ENCODE measurements around the genes CSTF3 and CD59.

- PRO-cap: no peak
- RRBS: no CpG with 5 or more reads among the region's 32 CpGs
Observed at GRCh38 chr11:32830213-32830922, 641 bp downstream of the PRRG4 start.

DNA sequence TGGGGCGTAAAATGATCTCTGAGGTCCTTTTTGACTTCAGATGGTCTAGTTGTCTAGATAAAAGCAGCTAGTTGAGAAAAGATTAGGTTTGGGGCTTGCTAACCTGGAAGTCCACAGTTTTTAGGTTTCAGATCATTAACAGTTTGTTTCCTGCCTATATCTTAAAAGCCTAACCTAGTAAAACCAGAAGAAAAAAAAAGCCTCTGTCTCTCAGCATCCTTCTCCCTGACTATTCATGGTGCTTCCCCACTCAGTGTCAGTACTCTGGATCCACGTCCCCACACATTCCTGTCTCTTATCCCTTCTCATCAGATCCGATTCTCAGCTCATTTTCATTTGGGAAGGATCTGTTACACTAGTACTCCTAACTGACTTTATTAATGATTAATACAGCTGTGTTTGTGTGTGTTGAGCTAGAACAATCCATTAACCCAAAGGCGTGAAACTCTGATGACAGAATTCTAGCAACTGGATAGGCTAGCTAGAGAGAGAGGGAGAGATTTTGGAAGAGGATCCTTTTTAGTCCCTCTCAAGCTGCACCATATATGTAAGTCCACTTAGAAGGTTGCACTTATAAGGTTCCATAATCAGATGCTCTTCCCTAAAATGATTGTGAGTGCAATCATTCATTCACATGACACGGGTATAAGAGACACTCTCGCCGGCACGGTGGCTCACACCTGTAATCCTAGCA, 1.5 kb downstream of the PRRG4 start:
- PRO-cap: no peak
- RRBS: no CpG with 5 or more reads among the region's 8 CpGs

DNA sequence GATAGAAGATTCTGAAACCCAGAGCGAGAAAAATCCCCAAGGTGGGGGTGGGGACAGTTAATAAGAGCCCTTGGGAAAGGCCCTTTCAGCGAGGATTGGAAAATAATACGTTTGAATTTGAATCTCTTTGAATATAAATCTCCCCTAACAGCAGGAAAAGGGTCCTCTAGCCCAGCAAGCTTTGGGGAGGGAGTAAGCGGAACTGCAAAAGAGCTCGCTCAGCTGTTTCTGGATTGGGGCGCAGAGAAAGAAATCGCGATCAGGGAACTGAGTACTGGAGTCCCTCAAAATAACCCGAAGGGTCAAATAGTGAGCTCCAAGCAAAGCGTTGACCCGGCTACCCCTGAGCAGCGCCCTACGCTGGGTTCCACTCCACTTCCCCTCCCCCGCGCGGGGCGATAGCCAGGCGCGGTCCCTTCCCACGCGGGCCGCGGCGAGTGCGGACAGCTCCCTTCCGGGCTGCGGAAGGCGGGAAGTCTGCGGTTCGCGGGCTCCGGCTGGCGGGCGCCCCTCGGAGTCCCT, 432 bp upstream of the QSER1 start:
- PRO-cap: no peak
- RRBS: under 1% methylated on average over 10 of the region's 35 CpGs

- PRO-cap: bidirectional peak, plus-strand start at chr11:33161026, minus-strand start at chr11:33161010; bidirectional peak, plus-strand start at chr11:33161238, minus-strand start at chr11:33161232; bidirectional peak, plus-strand start at chr11:33161663, minus-strand start at chr11:33161469
- RRBS: under 1% methylated on average over 11 of the region's 48 CpGs
Observed at GRCh38 chr11:33160715-33161812, at the start of gene CSTF3. TSS of gene CSTF3 (minus strand) at chr11:33161480.

DNA sequence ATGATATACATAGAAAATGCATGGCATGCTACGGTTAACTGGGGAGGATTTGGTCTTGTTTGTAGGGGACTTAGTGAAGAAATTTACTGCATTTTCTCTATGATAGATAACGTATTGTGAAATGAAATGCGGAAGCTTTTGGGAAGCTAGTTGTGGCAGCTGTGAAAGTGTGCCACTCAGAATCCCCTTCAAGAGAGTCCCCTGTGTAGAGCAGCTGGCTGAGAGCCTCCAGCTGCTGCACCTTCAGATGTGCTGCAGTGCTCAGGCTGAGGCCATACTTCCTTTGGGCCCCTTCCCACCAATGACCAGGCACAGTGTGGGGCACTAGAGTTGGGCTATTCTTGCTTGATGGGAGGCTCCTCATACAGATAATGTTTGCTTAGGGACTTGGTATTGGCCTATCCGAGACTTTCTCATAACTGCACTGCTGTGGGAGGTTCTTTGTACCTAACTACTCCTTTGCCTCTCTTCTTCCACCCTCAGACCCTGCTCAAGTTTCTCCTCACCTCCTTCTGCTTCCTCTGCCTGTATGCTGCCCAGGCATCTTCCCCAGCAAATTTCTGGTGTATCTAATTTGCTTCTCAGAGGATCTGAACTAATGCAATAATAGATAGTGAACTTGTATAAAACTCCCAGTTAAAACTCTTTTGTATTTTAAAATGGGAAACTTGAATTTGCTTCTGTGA, 51.4 kb upstream of the KIAA1549L start:
- PRO-cap: no peak
- RRBS: no CpG with 5 or more reads among the region's 4 CpGs

GRCh38 chr11:33706395-33707048, 5.9 kb upstream of the C11orf91 start:
- PRO-cap: no peak
- RRBS: no CpG with 5 or more reads among the region's 3 CpGs

- PRO-cap: no peak
- RRBS: under 1% methylated on average over 10 of the region's 17 CpGs
Observed at GRCh38 chr11:33736126-33736295, 212 bp downstream of the CD59 start.

DNA sequence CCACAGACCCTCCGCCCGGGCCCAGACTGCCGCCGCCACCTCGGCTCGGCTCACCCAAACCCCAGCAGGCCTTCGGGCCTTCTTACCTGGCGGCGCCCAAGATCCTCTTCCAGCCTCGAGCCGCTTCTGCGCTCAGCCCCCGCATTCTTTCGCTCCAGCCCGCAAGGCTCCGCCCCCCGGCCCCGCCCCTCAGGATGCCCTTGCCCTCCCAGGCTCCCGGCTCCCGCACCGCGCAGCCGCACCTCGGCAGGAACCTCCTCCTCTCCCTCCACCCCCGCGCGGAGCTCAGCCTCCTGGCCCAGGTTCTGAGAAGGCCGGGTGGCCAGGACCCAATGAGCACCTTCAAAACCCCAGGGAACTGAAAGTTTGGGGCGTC, at the start of gene CD59:
CD59 (minus strand) TSS at position 128 of the 376 bp plus-strand sequence.
- PRO-cap: bidirectional peak, plus-strand start at position 310 of the sequence, minus-strand start at position 128 of the sequence
- RRBS: 2% methylated on average over 11 of the region's 29 CpGs

- PRO-cap: no peak
- RRBS: no CpG with 5 or more reads among the region's 8 CpGs
Observed at GRCh38 chr11:33930218-33930994, 38.5 kb upstream of the LMO2 start.

- PRO-cap: no peak
- RRBS: no CpG with 5 or more reads among the region's 3 CpGs
Observed at GRCh38 chr11:34068472-34068764, 16.9 kb downstream of the CAPRIN1 start.

GRCh38 chr11:34274675-34275168, 83.1 kb downstream of the ABTB2 start:
- PRO-cap: no peak
- RRBS: no CpG with 5 or more reads among the region's 9 CpGs

GRCh38 chr11:34300609-34301545, 56.9 kb downstream of the ABTB2 start:
- PRO-cap: no peak
- RRBS: no CpG with 5 or more reads among the region's 8 CpGs

- PRO-cap: no peak
- RRBS: 38% methylated on average over 10 of the region's 75 CpGs
Observed at GRCh38 chr11:34356350-34357337, 1.2 kb downstream of the ABTB2 start.

DNA sequence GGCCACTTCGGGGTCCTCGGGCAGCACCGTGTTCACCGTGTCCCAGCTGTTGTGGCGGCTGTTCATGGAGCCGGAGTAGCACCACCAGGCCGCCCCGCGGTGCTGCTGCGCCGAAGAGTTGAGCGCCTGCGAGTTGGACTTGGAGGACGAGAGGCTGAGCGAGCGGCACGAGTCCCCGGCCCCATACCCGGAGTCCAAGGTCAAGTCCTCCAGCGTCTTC, 562 bp downstream of the ABTB2 start:
- PRO-cap: no peak
- RRBS: no CpG with 5 or more reads among the region's 20 CpGs

- PRO-cap: no peak
- RRBS: no CpG with 5 or more reads among the region's 2 CpGs
Observed at GRCh38 chr11:34570827-34571187, 50.1 kb upstream of the EHF start.

- PRO-cap: no peak
- RRBS: no CpG with 5 or more reads among the region's 2 CpGs
Observed at GRCh38 chr11:34784565-34784954, 131.6 kb downstream of the APIP start.

- PRO-cap: no peak
- RRBS: no CpG with 5 or more reads among the region's 2 CpGs
Observed at GRCh38 chr11:34855447-34855855, 60.7 kb downstream of the APIP start.

GRCh38 chr11:35035772-35036588, 103.0 kb upstream of the CD44 start:
- PRO-cap: no peak
- RRBS: no CpG with 5 or more reads among the region's 5 CpGs

GRCh38 chr11:35106540-35107134, 32.3 kb upstream of the CD44 start:
- PRO-cap: no peak
- RRBS: no CpG with 5 or more reads among the region's 3 CpGs

GRCh38 chr11:35142371-35143329, 3.7 kb downstream of the CD44 start:
- PRO-cap: no peak
- RRBS: no CpG with 5 or more reads among the region's 5 CpGs